Colonic mucosa (tissue), 1 donor: ENCODE measurements around the genes SMURF2 and GNA13.

DNA sequence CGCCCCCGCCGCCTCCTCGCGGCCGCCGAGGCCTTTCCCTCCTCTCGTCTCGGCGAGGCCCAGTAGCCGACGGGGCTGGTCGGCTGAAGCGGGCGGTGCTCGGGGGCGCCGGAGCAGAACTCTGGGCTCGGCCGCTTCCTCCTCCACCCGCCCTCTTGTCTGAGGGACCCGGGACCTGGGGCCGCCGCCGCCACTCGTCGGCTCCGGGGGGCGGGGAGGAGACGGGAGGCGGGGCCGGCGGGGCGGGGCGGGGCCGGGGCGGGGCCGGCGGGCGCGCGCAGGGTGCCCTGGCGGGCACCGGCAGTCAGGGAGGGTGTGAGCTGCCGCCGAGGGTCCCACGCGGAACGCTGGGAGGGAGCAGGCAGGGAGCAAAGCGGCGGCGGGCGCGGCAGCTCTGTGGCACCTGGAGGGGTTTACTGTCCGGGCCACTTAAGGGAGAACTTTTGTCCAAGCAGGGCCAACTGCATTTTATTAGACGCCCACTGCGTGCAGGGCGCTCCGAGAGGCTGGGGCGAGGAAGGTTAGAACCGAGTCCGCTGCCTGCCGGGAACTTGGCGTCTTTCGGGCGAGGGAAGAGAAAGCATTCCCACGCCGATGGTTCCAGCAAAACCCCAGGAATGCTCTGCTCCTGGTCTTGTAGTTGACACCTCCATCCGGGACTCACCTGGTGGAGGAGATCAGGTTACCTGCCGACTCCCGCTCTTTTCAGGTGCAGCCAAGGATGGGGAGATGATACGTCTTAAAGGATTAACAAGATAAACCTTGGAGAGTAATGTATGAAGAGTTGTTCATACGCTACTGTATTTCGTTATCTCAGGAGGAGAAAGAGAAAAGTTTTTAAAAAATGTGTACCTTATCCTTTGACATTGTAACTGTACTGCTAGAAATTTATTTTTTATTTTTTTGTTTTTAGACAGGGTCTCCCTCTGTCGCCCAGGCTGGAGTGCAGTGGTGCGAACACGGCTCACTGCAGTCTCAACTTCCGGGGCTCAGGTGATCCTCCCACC is at the start of gene SMURF2:
Gene SMURF2, minus strand, starts transcription at position 161 of the 1,007 bp plus-strand sequence.
- PRO-cap, result bidirectional peak, plus-strand start at position 303 of the sequence, minus-strand start at position 157 of the sequence

GRCh38 chr17:64739356-64740194 is 77.5 kb upstream of the SMURF2 start:
- PRO-cap, result no peak

DNA sequence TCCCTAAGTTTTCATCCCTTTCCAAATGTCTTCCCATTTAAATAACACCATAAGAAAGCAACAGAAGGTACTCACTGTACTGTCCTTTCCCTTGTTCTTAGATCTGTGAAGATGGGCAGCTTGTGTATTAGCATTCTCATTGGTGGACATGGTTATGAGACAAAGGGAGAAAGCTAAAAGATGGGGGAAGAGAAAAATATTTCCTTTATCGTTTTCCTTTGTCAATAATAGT is 96.3 kb upstream of the SMURF2 start:
- PRO-cap, result no peak

DNA sequence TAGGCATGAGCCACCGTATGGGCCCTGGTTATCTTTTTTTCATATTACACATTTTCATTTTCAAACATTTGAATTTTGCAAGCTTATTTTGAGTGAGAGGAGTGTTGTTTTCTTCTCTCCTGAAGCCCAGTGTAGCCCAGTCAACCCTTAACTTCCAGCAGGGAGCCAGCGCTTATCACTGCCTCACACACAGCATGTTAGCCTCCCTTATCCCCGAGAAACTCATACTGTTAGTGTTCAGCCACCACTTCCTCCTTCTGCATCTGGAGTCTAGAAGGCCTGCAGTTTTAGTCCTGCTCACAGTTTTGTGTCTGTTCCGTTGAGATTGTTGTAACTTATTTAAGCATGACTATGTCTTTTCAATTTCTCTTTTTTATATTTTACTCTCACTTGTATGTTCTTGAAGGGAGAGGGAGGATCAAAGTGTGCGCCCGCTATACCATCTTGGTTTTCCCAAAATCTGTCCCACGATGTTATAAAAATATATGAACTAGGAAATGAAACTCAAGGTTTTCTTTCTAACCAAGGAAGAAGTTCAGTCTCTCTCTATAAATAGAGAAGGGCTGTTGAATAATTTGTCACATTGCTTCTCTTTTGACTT is 3.7 kb upstream of the LRRC37A3 start:
- PRO-cap, result no peak

DNA sequence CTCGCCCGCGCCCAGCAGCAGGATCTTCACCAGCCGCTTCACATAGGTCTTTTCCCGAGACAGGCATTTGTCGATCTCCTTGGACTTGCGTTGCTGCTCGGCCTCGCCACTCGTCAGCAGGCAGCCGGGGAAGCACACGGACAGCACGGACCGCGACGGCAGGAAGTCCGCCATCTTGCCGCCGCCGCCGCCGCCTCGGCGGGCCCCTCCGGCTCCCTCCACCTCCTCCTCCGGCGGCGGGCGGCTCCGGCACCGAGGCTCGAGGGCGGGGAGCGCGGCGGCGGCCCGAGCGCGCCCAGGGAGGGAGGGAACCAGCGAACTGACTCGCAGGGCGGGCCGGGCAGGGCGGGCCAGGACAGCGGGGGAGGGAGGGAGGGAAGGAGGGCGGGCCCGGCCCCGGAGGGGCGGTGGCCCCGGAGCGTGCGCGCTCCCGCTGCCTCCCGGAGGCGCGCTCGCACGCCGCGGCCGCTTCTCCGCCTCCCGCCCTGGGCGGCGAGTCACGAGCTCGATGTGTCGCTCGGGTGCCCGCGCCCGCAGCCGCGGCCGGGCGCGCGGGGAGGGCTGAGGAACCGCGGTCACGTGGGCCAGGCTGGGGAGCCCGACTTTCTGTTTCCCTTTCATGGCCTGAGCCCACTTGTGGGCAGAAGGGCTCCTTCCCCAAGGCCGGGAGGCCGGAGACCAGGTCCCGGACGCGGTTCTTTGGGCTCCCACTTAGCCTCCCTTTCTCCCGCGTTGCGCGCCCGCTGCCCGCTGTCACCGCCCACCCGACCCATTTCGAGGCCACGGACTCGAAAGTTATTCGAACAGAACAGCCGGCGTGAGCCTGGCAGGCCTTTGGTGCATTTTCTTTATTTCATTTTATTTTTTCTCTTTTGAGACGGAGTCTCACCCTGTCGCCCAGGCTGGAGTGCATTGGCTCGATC is at the start of gene GNA13:
Gene GNA13, minus strand, starts transcription at position 321 of the 923 bp plus-strand sequence.
- PRO-cap, result bidirectional peak, plus-strand start at position 660 of the sequence, minus-strand start at position 321 of the sequence

DNA sequence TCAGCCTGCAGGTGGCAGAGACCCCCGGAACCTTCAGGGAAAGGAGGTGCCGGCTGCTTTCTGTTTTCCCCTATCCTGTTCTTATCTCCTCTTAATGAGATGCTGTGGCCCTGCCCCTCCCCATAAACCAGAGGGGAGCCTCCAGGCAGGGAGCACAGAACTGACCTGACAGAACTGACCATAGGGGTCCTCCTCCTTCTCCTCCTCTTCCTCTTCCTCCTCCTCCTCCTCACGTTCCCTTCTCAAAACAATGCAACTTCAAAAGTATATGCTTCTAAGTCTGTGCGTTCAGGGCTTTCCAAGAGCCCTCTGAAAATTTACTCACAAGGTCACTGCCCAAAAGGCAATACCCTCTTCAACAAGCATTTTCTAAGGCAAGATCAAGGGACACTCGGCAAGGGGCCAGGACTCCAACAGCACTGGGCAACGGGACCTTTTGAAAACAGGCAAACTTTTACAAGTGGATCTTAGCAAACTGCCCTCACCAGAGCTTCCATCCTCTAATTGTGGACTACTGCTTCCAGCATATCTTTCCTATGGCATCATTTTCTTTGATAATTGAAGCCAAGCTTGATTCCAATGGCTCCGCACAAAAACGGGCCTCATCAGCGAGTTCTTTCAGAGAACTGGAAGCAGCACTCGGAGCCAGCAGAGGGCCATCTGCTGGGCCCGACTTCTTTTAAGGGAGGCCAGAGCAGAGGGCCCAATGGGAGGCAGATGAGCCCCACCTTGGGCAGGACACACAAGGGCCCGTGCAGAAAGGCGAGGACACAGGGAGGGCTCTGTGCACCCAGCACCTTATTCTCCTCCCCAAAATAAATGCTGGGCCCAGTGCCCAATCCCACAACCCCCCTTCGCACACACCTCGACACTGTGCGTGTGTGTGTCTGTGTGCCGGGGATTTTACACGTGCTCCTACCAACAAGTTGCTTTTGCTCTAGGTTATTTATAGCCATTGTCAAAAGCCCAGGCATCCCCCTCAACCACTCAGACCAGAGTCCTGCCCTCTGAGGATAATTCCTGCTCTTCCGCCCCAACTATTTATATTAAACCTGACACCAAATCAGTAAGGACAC is 7.1 kb downstream of the AXIN2 start:
- PRO-cap, result bidirectional peak, plus-strand start at position 123 of the sequence, minus-strand start at position 67 of the sequence; unidirectional peak, plus-strand start at position 757 of the sequence

GRCh38 chr17:65556366-65557062 is 4.9 kb downstream of the AXIN2 start:
- PRO-cap, result no peak

- PRO-cap, result no peak
These were observed 73.2 kb upstream of the AXIN2 start for GRCh38 chr17:65634711-65635004.

DNA sequence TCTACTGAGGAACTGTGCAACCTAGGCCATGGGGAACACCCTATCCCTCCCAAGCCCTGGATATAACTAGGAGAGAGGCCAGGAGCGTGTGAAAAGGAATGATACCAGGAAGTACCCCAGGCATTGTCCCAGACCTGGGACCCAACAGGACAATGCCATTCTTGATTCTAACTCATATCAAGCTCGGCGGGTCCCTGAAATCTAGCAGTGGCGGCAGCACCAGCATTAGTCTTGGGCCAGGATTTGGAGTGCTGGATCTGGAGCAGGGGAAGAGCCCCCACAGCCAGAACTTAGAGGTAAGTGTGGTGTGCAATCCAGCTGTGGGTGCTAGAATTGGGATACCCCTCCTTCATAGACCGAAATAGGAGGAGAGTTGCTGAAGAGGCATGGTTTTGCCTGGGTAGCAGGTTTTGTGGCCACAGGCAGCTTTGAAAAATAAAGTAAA is 170.9 kb downstream of the CEP112 start:
- PRO-cap, result no peak

DNA sequence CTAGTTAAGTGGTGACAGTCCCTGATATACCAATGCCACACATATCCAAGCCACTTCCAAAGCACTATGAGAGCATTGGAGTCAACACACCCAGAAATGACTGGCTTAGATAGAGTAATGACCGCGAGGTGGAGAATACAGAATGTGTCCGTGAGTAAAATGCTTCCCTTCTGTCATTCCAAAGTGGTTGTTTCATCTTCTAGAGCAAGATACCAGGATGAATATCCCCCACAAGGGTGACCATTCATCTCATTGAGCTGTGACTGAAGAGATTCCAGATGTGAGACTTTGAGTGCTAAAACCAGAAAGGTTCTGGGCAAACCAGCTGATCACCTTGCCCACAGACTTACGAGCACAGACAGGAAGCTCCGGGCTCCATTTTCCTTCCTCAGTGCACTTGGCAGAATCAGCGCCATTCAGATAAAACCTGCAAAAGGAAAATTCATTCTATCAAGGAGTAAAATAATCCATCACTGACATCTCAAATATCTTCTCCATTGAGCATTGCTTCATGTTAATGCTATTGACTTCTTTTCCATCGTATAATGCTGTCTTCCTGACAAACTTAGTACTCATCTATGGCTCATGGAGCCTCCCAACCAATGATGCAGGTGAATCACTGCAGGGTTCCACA is 5.8 kb downstream of the APOH start:
- PRO-cap, result no peak

DNA sequence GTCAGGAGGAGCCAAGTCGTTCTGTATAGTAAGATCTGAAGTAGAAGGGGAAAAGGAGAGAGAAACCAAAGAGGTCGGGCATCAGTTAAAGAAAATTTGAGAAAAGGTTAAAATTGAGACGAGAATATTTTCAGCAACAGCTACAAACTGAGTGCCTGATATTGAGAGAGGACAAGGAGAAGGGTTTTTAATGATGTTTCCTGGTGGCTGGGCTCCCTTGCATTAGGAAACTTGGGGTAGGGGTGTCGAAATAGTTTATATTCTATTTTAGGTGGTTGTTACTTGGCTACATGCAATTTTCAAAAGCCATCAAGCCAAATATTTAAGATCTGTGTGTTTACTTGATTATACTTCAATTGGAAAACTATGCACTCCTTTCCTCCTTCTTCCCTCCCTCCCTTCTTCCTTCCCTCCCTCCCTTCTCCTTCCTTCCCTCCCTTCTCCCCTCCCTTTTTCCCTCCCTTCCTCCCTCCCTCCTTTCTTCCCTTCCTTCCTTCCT is 1.7 kb upstream of the APOH start:
- PRO-cap, result no peak

- PRO-cap, result no peak
These were observed 3.8 kb upstream of the APOH start for GRCh38 chr17:66232894-66233475.

GRCh38 chr17:66235131-66235908 is 6.1 kb upstream of the APOH start:
- PRO-cap, result no peak

DNA sequence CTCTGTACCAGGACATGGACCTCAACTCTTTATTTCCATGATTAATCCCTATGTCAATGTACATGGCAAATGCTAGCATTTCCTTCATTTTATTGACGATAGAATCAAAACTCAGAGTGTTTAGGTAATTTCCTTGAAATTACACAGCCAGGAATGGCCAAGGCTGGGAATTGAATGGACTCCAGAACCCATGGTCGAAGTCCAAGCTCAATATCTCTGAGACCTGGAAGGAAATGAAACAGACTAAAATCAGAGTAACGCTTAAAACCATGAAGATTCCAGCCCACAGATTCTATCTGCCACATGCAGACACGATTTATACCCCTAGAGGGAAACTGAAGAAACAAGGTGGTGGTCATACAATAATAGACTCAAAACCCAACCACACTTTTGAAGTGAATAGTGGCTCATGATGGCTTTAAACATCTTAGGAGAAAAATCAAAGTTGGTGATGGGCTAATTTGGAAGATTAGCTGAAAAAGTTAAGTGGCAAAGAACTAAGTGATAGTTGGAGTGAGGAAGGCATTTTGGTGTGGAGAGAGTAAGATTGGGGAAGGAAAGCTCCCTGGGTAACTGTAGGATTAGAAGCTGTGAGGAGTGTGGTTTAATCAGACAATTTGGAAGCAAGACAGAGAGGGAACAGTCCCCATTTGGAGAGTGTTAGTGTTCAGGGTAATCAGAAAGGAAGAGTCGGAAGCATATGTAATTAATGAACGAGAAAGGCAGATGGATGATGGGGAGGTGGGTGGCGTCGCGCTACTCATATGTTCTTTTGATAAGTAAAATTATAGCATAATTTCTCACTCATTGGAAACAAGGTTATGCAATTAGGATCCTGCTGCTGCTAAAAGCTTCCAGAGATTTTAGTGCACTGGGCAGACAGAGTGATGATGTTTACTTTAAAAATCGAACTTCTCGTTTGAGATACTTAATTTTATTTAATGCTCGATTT is 95.9 kb downstream of the PRKCA start:
- PRO-cap, result no peak

DNA sequence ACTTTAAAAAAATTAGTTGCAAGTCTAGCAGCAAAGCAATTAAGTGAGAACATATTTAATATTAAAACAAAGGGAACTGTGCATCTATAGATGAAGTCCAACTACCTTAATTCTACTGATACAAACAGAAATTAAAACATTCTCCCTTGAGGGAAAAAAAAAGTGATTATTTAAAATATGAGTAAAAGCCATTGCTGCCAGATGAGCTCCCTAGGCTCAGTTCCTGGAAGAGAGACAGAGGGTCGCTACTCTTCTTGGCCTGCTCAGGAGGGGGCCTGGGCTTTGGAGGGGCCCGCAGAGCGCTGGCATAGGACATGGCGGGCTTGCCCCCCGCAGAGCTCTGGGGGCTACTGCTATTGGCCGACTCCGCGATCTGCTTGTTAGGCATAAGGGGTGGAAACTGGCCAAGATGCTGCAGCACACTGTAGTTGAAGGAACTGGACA is 33.8 kb downstream of the CACNG1 start:
- PRO-cap, result no peak

GRCh38 chr17:67246188-67246504 is 1.1 kb upstream of the HELZ start:
- PRO-cap, result no peak

- PRO-cap, result no peak
These were observed 45.8 kb downstream of the PITPNC1 start for GRCh38 chr17:67422774-67423349.

DNA sequence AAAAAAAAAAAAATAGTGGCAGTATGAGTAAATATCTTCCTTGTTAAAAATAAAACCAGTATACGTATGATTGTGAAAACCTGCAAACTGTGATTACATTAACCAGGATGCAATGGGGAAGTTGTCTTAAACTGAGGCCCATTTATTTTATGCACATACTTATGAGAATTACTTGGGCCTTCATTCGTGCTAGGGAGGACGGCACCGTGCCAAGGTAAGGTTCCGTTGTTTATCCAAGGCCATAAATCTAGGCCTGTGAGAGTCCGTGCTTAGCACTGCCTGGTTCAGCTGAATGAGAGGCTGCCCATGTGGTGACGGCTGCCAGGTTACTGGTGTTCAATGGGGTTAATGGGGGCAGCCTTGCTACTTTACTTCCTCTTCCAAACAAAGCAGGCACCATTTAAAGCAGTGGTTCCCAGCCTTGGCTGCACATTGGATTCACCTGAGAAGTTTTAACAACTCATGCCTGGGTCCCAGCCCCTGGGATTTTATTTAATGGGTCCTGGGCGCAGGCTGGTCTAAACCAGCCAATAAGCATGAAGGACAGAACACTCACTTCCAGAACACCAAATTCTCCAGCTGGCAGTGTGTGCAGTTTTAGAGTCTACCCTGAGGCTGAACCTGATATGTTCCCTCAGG is 135.0 kb upstream of the NOL11 start:
- PRO-cap, result no peak

DNA sequence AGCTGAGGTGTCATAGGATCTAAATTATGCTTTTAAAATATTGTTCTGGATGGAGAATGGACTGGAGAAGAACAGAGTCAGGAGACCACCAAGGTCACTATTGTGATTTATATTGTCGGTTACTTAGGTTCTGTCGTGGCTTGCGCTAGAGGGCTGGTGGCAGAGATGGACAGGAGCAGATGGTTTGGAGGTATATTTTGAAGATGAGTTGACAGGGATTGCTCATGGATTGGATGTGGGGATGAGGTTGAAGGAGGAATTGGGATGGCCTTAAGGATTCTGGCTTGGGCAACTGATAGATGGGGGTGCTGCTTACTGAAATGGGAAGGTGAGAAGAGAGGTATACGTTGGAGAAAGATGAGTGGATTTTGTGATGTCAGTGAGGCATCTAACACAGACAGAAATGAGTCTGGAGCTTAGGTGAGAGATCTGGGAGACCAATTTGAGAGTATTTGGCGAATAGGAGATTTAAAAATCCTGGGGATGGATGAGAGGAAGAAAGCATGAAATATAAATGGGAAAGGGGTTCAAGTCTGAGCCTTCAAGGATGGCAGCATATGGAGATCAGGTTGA is 82.5 kb upstream of the NOL11 start:
- PRO-cap, result no peak

DNA sequence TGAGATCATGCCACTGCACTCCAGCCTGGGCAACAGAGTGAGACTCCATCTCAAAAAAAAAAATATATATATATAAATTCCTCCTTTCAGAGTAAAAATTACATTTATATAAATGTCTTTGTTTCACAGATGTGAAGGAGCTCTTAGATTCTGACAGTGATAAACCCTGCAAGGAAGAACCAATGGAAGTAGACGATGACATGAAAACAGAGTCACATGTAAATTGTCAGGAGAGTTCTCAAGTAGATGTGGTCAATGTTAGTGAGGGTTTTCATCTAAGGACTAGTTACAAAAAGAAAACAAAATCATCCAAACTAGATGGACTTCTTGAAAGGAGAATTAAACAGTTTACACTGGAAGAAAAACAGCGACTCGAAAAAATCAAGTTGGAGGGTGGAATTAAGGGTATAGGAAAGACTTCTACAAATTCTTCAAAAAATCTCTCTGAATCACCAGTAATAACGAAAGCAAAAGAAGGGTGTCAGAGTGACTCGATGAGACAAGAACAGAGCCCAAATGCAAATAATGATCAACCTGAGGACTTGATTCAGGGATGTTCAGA is 85.4 kb downstream of the C17orf58 start:
- PRO-cap, result no peak